K562 (cell line): ENCODE measurements around a stretch of chr1.

DNA sequence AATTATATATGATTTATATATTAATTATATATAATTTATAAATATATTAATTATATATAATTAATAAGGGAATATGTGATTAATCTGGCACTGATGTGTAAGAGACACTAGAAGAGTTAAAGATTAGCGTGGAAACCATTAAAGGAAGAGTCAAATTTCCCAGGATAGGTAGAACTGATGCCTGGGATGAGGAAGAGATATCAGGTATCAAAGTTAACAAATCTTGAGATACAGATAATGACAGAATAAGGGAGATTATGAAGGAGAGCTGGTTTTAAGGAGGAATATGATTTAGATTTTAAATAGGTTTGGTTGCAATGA lies 26.1 kb downstream of the MAGI3 start:
- RAMPAGE, long total RNA, result no peak
- RRBS, result no CpG with 5 or more reads among the region's 1 CpG
PRO-cap:
- standard, result no peak
- CoPRO, capped RNA only, 2 experiments, result no peak in any of the 2 experiments
- CoPRO, capped and uncapped RNA, 2 experiments, result no peak in any of the 2 experiments
- CoPRO, uncapped RNA only, 2 experiments, result no peak in any of the 2 experiments
CAGE:
- cytosol, long polyA plus RNA, result no peak
- long polyA plus RNA, result no peak
- nucleolus, long total RNA, result no peak
- nucleus, long polyA plus RNA, result no peak

- RAMPAGE, long total RNA, result no peak
- RRBS, result no CpG with 5 or more reads among the region's 6 CpGs
PRO-cap:
- standard, result no peak
- CoPRO, capped RNA only, 2 experiments, result no peak in any of the 2 experiments
- CoPRO, capped and uncapped RNA, 2 experiments, result no peak in any of the 2 experiments
- CoPRO, uncapped RNA only, 2 experiments, result peak in 1 of 2 experiments; most common minus-strand start chr1:113747979 (in 1)
CAGE:
- cytosol, long polyA plus RNA, result no peak
- long polyA plus RNA, result no peak
- nucleolus, long total RNA, result no peak
- nucleus, long polyA plus RNA, result no peak
Observed at GRCh38 chr1:113747841-113748193, 11.5 kb downstream of the PHTF1 start.

DNA sequence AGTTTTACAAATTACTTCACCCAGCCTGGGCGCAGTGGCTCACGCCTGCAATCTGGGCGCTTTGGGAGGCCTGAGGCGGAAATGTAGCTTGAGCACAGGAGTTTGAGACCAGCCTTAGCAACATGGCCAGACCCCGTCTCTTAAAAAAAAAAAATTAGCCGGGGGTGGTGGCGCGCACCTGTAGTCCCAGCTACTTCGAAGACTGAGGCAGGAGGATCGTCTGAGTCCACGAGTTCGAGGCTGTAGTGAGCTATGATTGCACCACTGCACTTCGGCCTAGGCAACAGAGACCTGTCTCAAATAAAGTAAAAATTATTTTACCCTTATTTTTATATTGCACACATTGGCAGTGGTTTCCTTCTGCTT lies 1.2 kb upstream of the PHTF1 start:
- RAMPAGE, long total RNA, result no peak
- RRBS, result no CpG with 5 or more reads among the region's 13 CpGs
PRO-cap:
- standard, result no peak
- CoPRO, capped RNA only, 2 experiments, result no peak in any of the 2 experiments
- CoPRO, capped and uncapped RNA, 2 experiments, result no peak in any of the 2 experiments
- CoPRO, uncapped RNA only, 2 experiments, result peak in 2 of 2 experiments; most common plus-strand start position 123 of the sequence (in 1); most common minus-strand start position 142 of the sequence (in 2)
CAGE:
- cytosol, long polyA plus RNA, result no peak
- long polyA plus RNA, result no peak
- nucleolus, long total RNA, result no peak
- nucleus, long polyA plus RNA, result no peak

DNA sequence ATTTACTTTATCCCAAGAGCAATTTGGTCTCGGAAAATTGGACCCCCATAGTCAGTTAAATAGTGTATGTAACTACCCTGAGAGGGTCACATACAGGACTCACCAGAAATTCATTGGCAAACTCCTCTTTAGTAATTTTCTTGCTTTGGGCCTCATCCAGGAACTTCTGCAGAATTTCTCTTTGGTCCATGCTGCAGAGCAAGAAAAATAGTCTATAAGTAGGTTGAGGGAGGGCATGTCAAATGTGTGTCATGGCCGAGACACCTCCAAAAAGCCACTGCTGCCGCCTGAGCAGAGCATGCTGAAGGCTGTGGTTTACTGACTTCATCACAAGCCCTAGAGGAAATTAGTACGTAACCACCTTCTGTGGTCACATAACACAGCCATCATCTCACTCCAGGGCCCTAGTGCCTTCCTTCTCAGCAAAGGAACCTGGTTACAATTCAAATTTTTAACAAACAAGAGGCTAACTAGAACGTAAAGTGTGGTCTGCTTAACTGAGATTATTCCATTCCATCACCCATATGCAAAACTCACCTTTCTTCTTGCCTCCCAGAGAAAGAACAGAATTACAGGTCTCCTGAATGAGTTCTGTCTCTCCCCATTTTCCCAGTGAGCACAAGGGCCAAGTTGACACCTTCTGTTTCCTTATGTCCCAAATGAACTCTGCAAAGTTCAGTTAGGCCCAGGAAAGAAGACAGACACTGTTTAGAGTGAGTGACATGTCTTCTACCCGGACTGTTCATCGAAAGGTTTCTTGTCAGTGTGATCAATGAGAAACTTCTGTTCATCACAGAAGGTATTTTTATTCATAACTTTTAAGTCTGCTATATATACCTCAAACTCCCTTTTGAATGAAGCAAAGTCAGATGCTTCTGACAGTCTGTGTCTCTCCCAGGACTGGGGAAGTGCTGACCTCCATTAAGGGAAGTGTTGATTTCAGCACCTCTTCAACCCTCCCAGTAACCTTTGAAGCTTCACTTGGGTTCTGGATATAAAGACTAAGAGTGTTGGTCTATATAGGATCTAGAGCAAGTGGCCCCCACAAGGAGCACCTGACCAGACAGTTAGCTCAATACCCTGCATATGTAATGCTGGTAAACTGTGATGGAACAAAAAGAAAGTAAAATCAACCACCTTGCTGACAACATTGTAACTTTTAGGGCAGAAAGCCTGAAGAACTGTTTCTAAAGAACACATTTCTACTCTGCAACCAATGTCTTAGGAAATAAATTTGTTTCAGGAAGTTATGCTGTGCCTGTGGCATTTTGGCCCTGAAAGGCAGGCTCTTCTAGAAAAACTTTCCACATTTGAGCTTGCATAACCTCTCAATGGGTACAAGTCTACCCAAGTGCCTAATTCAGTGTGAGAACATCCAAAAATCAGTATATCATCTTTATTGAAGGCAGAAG lies 15.4 kb downstream of the BCL2L15 start:
- RAMPAGE, long total RNA, result no peak
- RRBS, result no CpG with 5 or more reads among the region's 7 CpGs
PRO-cap:
- standard, result bidirectional peak, plus-strand start at position 678 of the sequence, minus-strand start at position 279 of the sequence
- CoPRO, capped RNA only, 2 experiments, result peak in 2 of 2 experiments; most common plus-strand start position 296 of the sequence (in 1); most common minus-strand start position 279 of the sequence (in 2)
- CoPRO, capped and uncapped RNA, 2 experiments, result peak in 2 of 2 experiments; most common plus-strand start position 277 of the sequence (in 1); most common minus-strand start position 279 of the sequence (in 2)
- CoPRO, uncapped RNA only, 2 experiments, result no peak in any of the 2 experiments
CAGE:
- cytosol, long polyA plus RNA, result start-site peak on the minus strand centred at position 307 of the sequence, 63 bp wide, 11 and 9 reads in 2 replicates
- long polyA plus RNA, result no peak
- nucleolus, long total RNA, result no peak
- nucleus, long polyA plus RNA, result start-site peak on the minus strand centred at position 299 of the sequence, 46 bp wide, 45 and 28 reads in 2 replicates

GRCh38 chr1:113886478-113886774 lies 955 bp downstream of the BCL2L15 start:
- RAMPAGE, long total RNA, result no peak
- RRBS, result no CpG with 5 or more reads among the region's 4 CpGs
PRO-cap:
- standard, result no peak
- CoPRO, capped RNA only, 2 experiments, result no peak in any of the 2 experiments
- CoPRO, capped and uncapped RNA, 2 experiments, result no peak in any of the 2 experiments
- CoPRO, uncapped RNA only, 2 experiments, result no peak in any of the 2 experiments
CAGE:
- cytosol, long polyA plus RNA, result no peak
- long polyA plus RNA, result no peak
- nucleolus, long total RNA, result no peak
- nucleus, long polyA plus RNA, result no peak

- RAMPAGE, long total RNA, result no peak
PRO-cap:
- standard, result no peak
- CoPRO, capped RNA only, 2 experiments, result no peak in any of the 2 experiments
- CoPRO, capped and uncapped RNA, 2 experiments, result no peak in any of the 2 experiments
- CoPRO, uncapped RNA only, 2 experiments, result no peak in any of the 2 experiments
CAGE:
- cytosol, long polyA plus RNA, result no peak
- long polyA plus RNA, result no peak
- nucleolus, long total RNA, result no peak
- nucleus, long polyA plus RNA, result no peak
Observed at GRCh38 chr1:113952696-113953028, 23.5 kb downstream of the HIPK1 start.

DNA sequence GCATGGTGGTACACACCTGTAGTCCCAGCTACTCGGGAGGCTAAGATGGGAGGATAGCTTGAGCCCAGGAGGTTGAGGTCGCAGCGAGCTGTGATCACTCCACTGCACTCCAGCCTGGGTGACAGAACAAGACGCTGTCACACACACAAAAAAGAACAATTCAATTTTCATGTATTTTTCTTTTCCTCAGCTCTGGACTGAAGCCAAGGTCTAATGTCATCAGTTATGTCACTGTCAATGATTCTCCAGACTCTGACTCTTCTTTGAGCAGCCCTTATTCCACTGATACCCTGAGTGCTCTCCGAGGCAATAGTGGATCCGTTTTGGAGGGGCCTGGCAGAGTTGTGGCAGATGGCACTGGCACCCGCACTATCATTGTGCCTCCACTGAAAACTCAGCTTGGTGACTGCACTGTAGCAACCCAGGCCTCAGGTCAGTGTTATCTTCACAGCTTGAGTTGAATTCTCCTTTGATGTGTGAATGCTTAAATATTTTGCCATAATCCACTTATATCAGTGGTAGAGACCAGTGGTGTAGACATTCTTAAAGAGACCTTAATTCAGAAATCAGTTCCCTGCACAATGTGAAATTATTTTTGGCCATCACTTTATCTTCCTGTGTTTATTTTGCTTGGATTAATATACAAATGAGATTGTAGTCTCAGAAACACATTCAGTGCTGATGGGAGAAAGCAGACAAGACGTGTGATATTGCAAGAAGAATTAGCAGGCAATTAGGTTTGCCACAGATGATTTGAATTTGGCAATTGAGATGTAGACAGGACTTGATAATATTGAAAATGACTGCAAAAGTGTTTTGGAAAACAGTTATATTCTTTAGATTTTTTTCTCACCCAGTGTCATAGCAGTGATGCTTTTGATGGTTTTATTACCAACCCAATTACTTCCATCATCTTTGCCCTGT lies 9.2 kb upstream of the OLFML3 start:
- RAMPAGE, long total RNA, result no peak
- RRBS, result no CpG with 5 or more reads among the region's 8 CpGs
PRO-cap:
- standard, result no peak
- CoPRO, capped RNA only, 2 experiments, result no peak in any of the 2 experiments
- CoPRO, capped and uncapped RNA, 2 experiments, result no peak in any of the 2 experiments
- CoPRO, uncapped RNA only, 2 experiments, result peak in 1 of 2 experiments; most common plus-strand start position 643 of the sequence (in 1)
CAGE:
- cytosol, long polyA plus RNA, result no peak
- long polyA plus RNA, result no peak
- nucleolus, long total RNA, result no peak
- nucleus, long polyA plus RNA, result no peak

GRCh38 chr1:113979824-113980660 lies 768 bp downstream of the OLFML3 start:
- RAMPAGE, long total RNA, result no peak
- RRBS, result no CpG with 5 or more reads among the region's 18 CpGs
PRO-cap:
- standard, result no peak
- CoPRO, capped RNA only, 2 experiments, result no peak in any of the 2 experiments
- CoPRO, capped and uncapped RNA, 2 experiments, result no peak in any of the 2 experiments
- CoPRO, uncapped RNA only, 2 experiments, result peak in 1 of 2 experiments; most common plus-strand start chr1:113979970 (in 1)
CAGE:
- cytosol, long polyA plus RNA, result no peak
- long polyA plus RNA, result no peak
- nucleolus, long total RNA, result no peak
- nucleus, long polyA plus RNA, result no peak

DNA sequence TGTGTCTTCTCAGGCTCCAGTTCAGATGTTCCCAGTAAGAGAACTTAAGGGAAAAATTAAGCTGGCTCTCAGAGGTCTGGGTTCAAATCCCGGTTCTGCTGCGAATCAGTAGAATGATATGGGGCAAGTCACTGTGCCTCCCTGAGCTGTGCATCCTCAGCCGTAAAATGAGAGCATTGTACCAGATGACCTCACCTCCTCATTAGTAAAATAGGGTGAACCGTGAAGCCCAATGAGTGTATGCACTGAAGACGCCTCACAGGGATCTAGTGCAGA lies 36.1 kb downstream of the SYT6 start:
- RAMPAGE, long total RNA, result no peak
- RRBS, result no CpG with 5 or more reads among the region's 5 CpGs
PRO-cap:
- standard, result no peak
- CoPRO, capped RNA only, 2 experiments, result no peak in any of the 2 experiments
- CoPRO, capped and uncapped RNA, 2 experiments, result no peak in any of the 2 experiments
- CoPRO, uncapped RNA only, 2 experiments, result no peak in any of the 2 experiments
CAGE:
- cytosol, long polyA plus RNA, result no peak
- long polyA plus RNA, result no peak
- nucleolus, long total RNA, result no peak
- nucleus, long polyA plus RNA, result no peak

GRCh38 chr1:114270836-114271080 lies 117.1 kb upstream of the SYT6 start:
- RAMPAGE, long total RNA, result no peak
- RRBS, result no CpG with 5 or more reads among the region's 2 CpGs
PRO-cap:
- standard, result no peak
- CoPRO, capped RNA only, 2 experiments, result no peak in any of the 2 experiments
- CoPRO, capped and uncapped RNA, 2 experiments, result no peak in any of the 2 experiments
- CoPRO, uncapped RNA only, 2 experiments, result no peak in any of the 2 experiments
CAGE:
- cytosol, long polyA plus RNA, result no peak
- long polyA plus RNA, result no peak
- nucleolus, long total RNA, result no peak
- nucleus, long polyA plus RNA, result no peak

GRCh38 chr1:114694705-114695019 lies 684 bp downstream of the AMPD1 start:
- RAMPAGE, long total RNA, result no peak
- RRBS, result no CpG with 5 or more reads among the region's 5 CpGs
PRO-cap:
- standard, result no peak
- CoPRO, capped RNA only, 2 experiments, result no peak in any of the 2 experiments
- CoPRO, capped and uncapped RNA, 2 experiments, result no peak in any of the 2 experiments
- CoPRO, uncapped RNA only, 2 experiments, result no peak in any of the 2 experiments
CAGE:
- cytosol, long polyA plus RNA, result no peak
- long polyA plus RNA, result no peak
- nucleolus, long total RNA, result no peak
- nucleus, long polyA plus RNA, result no peak

- RAMPAGE, long total RNA, result no peak
- RRBS, result no CpG with 5 or more reads among the region's 2 CpGs
PRO-cap:
- standard, result no peak
- CoPRO, capped RNA only, 2 experiments, result no peak in any of the 2 experiments
- CoPRO, capped and uncapped RNA, 2 experiments, result no peak in any of the 2 experiments
- CoPRO, uncapped RNA only, 2 experiments, result peak in 1 of 2 experiments; most common minus-strand start chr1:114737139 (in 1)
CAGE:
- cytosol, long polyA plus RNA, result no peak
- long polyA plus RNA, result no peak
- nucleolus, long total RNA, result no peak
- nucleus, long polyA plus RNA, result no peak
Observed at GRCh38 chr1:114736986-114737336, 20.4 kb upstream of the NRAS start.

DNA sequence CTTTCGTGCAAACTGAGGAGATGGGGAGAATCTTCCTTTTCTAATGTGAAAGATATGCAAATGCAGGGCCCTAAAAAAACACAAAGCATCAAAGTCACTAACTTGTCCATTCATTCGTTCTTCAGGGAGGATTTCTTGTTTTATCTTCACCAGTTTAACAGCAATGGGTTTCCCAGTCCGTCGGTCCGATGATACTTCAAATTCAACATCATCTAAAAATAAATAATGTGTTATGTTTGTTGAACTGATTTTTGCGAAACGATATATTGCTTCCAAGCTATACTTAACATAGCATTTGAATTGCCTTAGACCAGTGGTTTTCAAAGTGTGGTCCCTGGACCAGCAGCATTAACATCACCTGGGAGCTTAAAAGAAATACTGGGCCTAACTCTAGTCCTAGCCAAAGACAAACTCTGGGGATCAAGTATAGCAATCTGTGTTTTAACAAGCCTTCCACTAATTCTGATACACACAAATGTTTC lies 19.9 kb downstream of the CSDE1 start:
- RAMPAGE, long total RNA, result no peak
- RRBS, result no CpG with 5 or more reads among the region's 7 CpGs
PRO-cap:
- standard, result no peak
- CoPRO, capped RNA only, 2 experiments, result no peak in any of the 2 experiments
- CoPRO, capped and uncapped RNA, 2 experiments, result no peak in any of the 2 experiments
- CoPRO, uncapped RNA only, 2 experiments, result peak in 2 of 2 experiments; most common minus-strand start position 214 of the sequence (in 1)
CAGE:
- cytosol, long polyA plus RNA, result no peak
- long polyA plus RNA, result no peak
- nucleolus, long total RNA, result no peak
- nucleus, long polyA plus RNA, result no peak

DNA sequence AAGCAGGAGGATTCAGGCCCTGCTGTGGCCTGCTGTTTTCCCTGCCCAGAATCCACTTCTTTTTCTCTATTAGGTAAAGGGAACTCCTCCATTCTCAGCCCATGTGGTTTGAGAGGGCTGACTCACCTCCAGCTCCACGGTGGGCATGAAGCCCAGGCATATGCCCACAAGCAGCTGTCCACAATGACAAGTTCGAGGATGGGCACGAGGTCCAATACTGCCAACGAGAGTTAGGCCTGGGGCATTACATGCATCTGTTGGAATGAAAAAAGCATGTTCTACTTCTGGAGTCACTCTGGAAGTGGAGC lies 20.2 kb downstream of the TSPAN2 start:
- RAMPAGE, long total RNA, result no peak
- RRBS, result no CpG with 5 or more reads among the region's 4 CpGs
PRO-cap:
- standard, result no peak
- CoPRO, capped RNA only, 2 experiments, result no peak in any of the 2 experiments
- CoPRO, capped and uncapped RNA, 2 experiments, result no peak in any of the 2 experiments
- CoPRO, uncapped RNA only, 2 experiments, result no peak in any of the 2 experiments
CAGE:
- cytosol, long polyA plus RNA, result no peak
- long polyA plus RNA, result no peak
- nucleolus, long total RNA, result no peak
- nucleus, long polyA plus RNA, result no peak

- RAMPAGE, long total RNA, result no peak
- RRBS, result no CpG with 5 or more reads among the region's 4 CpGs
PRO-cap:
- standard, result no peak
- CoPRO, capped RNA only, 2 experiments, result no peak in any of the 2 experiments
- CoPRO, capped and uncapped RNA, 2 experiments, result no peak in any of the 2 experiments
- CoPRO, uncapped RNA only, 2 experiments, result no peak in any of the 2 experiments
CAGE:
- cytosol, long polyA plus RNA, result no peak
- long polyA plus RNA, result no peak
- nucleolus, long total RNA, result no peak
- nucleus, long polyA plus RNA, result no peak
Observed at GRCh38 chr1:115168703-115168886, 79.3 kb upstream of the TSPAN2 start.

- RAMPAGE, long total RNA, result no peak
- RRBS, result no CpG with 5 or more reads among the region's 8 CpGs
PRO-cap:
- standard, result no peak
- CoPRO, capped RNA only, 2 experiments, result no peak in any of the 2 experiments
- CoPRO, capped and uncapped RNA, 2 experiments, result no peak in any of the 2 experiments
- CoPRO, uncapped RNA only, 2 experiments, result no peak in any of the 2 experiments
CAGE:
- cytosol, long polyA plus RNA, result no peak
- long polyA plus RNA, result no peak
- nucleolus, long total RNA, result no peak
- nucleus, long polyA plus RNA, result no peak
Observed at GRCh38 chr1:115426121-115426893, 88.3 kb upstream of the NGF start.

DNA sequence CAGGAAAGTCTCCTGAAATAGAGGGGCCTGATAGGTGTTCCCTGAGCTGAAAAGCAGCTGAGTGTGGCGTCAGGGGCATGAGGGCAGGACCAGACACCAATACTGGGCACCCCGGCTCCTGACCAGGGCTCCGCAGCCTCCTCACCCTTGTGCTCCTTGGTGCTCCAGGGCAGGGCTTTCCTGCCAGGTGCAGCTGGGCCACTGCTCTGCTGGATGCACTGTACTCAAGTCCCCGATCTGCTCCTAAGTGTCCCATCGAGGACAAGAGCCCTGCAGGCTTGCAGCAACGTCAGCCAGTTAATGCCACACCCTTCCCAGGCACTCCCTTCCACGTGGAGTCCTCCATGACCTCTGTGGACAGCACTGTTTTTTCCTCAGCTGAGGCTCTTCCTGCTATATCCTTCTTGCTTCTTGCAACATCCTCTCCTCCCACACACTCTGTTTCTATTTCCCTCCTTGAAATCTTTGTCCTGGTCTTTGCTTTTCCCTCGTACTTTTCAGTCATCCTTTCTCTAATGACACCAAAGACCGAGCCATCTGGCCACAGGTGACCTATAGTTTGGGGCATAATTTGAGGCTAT lies 94.0 kb upstream of the NGF start:
- RAMPAGE, long total RNA, result no peak
- RRBS, result no CpG with 5 or more reads among the region's 9 CpGs
PRO-cap:
- standard, result no peak
- CoPRO, capped RNA only, 2 experiments, result no peak in any of the 2 experiments
- CoPRO, capped and uncapped RNA, 2 experiments, result no peak in any of the 2 experiments
- CoPRO, uncapped RNA only, 2 experiments, result no peak in any of the 2 experiments
CAGE:
- cytosol, long polyA plus RNA, result no peak
- long polyA plus RNA, result no peak
- nucleolus, long total RNA, result no peak
- nucleus, long polyA plus RNA, result no peak

DNA sequence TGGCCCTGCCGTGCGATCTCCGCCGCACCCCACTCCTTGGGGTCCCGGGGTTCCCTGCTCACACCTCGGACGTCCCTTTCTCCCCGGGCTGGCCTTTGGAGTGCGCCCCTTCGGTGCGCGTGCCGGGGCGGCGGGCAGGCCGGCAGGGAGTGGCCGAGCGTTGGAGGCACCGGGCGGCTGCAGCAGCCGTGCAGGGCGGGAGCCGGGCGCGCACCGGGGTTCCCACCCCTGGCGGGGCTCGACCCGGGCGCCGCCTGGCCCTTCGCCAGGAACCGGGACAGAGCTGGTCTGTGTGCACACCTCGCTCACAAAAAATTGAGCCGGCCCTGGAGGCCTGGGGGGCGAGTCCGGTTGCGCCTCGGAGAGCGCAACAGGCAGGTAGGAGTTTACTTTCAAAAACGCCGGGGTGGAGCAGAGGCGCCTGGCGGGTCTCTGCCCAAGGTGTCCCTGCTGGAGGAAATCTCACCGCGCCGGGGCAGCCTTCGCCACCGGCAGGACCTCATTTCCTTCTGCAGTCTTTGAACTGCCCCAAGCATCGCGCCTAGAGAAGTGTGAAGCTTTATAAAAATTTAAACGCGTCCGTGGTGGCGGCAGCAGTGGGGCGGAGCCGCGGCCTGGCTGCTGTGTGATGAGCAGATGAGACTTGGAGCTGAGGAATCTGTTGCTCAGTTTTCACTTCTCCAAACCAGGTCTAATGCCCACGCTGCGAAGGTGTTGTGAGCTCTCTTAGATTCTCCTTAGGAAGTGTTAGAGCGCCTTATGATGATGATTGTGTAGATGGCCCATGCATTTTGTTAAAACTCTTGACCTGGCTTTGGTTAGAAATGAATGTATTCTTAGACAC lies 781 bp downstream of the VANGL1 start:
- RAMPAGE, long total RNA, result no peak
- RRBS, result 2% methylated on average over 18 of the region's 61 CpGs
PRO-cap:
- standard, result bidirectional peak, plus-strand start at position 389 of the sequence, minus-strand start at position 151 of the sequence
- CoPRO, capped RNA only, 2 experiments, result peak in 2 of 2 experiments; most common plus-strand start position 318 of the sequence (in 1); most common minus-strand start position 194 of the sequence (in 2)
- CoPRO, capped and uncapped RNA, 2 experiments, result no peak in any of the 2 experiments
- CoPRO, uncapped RNA only, 2 experiments, result no peak in any of the 2 experiments
CAGE:
- cytosol, long polyA plus RNA, result no peak
- long polyA plus RNA, result no peak
- nucleolus, long total RNA, result no peak
- nucleus, long polyA plus RNA, result no peak

GRCh38 chr1:115646951-115647613 lies 5.3 kb downstream of the VANGL1 start:
- RAMPAGE, long total RNA, result no peak
- RRBS, result no CpG with 5 or more reads among the region's 6 CpGs
PRO-cap:
- standard, result no peak
- CoPRO, capped RNA only, 2 experiments, result no peak in any of the 2 experiments
- CoPRO, capped and uncapped RNA, 2 experiments, result no peak in any of the 2 experiments
- CoPRO, uncapped RNA only, 2 experiments, result no peak in any of the 2 experiments
CAGE:
- cytosol, long polyA plus RNA, result no peak
- long polyA plus RNA, result no peak
- nucleolus, long total RNA, result no peak
- nucleus, long polyA plus RNA, result no peak